ENCODE measurements around a stretch of chr1.

GRCh38 chr1:41365687-41366827, 118.4 kb downstream of the EDN2 start:
- PRO-cap, 2 experiments, result no peak in any of the 2 experiments

- PRO-cap, 2 experiments, result no peak in any of the 2 experiments
These were observed 101.7 kb downstream of the EDN2 start for GRCh38 chr1:41382748-41383194.

GRCh38 chr1:41474440-41475260, 9.8 kb downstream of the EDN2 start:
- PRO-cap, 2 experiments, result no peak in any of the 2 experiments

- PRO-cap, 2 experiments, result no peak in any of the 2 experiments
These were observed 15.1 kb upstream of the EDN2 start for GRCh38 chr1:41499563-41500063.

GRCh38 chr1:41537826-41538219, 53.3 kb upstream of the EDN2 start:
- PRO-cap, 2 experiments, result no peak in any of the 2 experiments

GRCh38 chr1:41726921-41727969, 191.5 kb downstream of the HIVEP3 start:
- PRO-cap, 2 experiments, result no peak in any of the 2 experiments

- PRO-cap, 2 experiments, result peak in 2 of 2 experiments; most common plus-strand start chr1:41916289 (in 1); most common minus-strand start chr1:41916155 (in 2)
These were observed 2.6 kb downstream of the HIVEP3 start for GRCh38 chr1:41915984-41916729.

- PRO-cap, 2 experiments, result no peak in any of the 2 experiments
These were observed 846 bp downstream of the FOXJ3 start for GRCh38 chr1:42334143-42334634.

GRCh38 chr1:42692375-42692799, 10.2 kb downstream of the YBX1 start:
- PRO-cap, 2 experiments, result no peak in any of the 2 experiments

DNA sequence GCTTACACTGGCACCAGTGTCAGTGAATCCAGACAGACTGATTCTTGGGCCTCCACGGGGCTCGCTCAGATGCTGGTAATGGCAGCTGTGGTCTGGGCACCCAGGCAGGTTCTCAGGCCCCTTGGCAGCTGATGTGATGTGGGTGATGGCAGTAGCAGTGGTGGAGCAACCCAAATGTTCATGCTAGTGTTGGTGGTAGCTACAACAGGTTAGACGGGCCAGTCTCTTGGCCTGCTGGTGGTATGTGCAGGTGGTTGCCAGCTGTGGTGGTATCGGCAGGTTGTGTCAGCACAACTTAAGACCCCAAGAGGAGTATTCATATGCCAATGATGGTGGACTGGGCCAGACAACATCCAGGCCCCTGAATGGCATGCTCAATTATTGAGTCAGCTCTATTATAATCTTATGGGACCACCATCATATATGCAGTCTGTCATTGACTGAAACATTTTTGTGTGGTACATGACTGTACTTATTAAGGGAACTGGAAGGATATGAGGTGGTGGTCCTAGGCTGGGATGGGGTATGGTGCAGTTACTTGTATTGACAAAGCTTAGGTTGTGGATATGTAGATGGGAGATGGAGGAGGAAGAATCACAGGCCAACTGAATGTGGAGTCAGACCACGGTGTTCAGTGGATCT, 24.1 kb downstream of the CLDN19 start:
- PRO-cap, 2 experiments, result no peak in any of the 2 experiments

GRCh38 chr1:42817883-42818395, 742 bp upstream of the SVBP start:
- PRO-cap, 2 experiments, result no peak in any of the 2 experiments

DNA sequence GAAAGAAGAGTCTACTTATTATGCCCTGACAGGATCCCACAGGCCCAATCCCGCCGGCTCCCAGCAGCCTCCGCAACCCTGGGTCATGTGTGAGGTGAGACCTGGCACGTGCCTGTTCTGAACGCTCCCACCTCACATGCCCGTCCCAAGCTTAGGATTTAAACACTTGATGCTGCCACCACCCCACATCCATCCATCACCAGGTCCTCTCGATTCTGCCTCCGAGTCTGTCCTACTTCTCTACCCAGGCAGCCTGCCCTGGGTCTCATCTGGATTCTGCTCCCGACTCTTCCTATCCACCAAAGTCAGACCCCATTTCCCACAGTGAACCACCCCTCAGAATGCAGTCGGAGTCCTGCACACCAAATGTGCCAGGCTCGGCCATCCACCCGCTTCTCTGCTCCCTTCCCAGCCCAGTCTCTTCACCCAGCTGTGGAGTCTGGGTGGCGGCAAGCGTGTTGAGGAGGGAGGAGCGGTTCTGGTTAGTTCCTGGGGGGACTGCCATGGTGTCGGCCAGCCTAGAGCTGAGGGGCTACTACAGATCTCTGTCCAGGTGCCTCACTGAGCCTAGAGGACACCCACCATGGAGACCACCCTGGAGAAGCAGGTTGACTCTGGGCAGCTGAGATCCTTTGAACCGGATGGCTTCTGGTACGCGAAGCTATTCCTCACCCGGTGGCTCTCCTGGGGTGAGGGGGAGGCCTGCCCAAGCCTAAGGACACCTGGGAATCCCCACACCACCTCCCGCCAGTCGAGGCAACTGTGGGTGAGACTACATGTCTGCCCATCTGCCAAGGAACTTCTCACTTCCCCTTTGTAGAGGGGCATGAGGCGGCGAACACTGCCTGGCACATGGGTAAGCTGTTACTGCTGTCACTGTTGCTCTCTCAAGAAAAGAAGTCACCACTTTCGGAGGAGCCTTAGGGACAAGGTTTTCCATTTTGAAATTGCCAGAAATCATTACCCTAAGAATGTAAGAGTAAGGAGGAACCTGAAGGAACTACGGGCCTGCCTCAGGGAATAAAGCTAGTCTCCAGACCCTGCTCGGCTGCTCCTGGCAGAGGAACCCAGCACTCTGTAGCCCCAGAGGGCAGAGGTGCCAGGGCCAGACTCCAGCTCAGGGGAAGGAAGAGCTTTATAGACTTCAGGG, 23.7 kb downstream of the SLC2A1 start:
- PRO-cap, 2 experiments, result no peak in any of the 2 experiments

DNA sequence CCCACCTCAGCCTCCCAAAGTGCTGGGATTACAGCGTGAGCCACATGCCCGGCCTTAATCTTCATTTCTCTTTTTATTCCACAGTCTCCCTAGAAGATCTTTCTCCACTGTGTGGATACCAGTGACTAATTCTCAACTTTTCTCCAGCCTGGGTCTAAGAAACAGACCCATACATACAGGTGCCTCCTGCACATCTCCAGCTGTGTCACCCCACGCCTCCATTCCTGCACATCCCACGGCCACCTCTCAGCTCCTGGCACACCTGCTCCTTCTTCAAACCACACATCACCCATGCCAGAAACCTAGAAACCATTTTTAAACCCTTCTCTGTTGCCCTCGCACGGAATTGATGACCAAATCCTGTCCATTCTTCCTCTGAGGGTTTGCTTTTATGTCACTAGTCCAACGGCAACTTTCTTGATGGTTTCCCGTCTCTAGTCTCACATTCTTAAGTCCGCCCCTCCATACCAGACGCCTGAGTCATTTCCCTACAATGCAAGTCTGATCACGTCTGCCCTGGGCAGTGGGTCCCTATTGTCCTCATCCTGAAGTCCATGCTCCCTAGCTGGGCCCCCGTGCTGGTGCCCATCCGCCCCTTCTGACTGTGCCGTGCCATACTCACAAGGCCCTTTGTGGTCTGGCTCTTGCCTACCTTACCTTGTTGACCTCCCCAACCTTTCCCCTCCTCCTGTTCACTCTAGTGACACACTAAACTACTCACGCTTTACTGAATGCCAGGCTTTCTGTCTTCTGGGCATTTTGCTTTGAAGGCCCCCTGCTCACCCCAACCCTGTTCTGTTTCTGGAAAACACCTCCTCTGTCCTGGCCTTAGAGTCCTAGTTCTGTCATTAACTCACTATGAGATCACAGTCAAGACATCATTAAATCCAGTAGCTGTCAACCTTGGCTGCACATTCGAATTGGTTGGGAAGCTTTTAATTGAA, 17.7 kb downstream of the SLC2A1 start:
- PRO-cap, 2 experiments, result peak in 1 of 2 experiments; most common minus-strand start position 690 of the sequence (in 1)

DNA sequence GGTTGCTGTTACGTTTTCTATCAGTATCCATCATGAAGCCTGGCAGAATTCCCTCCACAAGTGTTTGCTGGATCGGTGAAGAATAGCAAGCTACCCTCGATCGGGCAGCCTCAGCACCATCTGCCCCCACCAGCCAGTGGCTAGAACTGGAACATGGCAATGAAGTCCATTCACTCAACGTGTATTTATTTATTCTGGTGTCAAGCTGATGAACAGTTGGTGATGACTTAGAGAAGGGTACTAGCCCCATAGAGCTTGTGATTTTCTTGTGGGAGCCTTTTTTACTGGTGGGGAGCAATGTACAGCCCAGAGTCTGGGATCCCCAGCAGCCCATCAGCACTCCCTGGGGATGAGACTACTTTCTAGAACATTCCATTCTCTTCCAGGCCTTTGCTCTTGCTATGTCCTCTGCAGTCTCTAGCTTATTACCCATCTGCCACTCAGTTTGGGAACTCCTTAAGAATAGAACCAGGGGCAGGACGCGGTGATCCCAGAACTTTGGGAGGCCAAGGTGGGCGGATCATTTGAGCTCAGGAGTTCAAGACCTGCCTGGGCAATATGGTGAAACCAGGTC, 11.6 kb downstream of the SLC2A1 start:
- PRO-cap, 2 experiments, result no peak in any of the 2 experiments

DNA sequence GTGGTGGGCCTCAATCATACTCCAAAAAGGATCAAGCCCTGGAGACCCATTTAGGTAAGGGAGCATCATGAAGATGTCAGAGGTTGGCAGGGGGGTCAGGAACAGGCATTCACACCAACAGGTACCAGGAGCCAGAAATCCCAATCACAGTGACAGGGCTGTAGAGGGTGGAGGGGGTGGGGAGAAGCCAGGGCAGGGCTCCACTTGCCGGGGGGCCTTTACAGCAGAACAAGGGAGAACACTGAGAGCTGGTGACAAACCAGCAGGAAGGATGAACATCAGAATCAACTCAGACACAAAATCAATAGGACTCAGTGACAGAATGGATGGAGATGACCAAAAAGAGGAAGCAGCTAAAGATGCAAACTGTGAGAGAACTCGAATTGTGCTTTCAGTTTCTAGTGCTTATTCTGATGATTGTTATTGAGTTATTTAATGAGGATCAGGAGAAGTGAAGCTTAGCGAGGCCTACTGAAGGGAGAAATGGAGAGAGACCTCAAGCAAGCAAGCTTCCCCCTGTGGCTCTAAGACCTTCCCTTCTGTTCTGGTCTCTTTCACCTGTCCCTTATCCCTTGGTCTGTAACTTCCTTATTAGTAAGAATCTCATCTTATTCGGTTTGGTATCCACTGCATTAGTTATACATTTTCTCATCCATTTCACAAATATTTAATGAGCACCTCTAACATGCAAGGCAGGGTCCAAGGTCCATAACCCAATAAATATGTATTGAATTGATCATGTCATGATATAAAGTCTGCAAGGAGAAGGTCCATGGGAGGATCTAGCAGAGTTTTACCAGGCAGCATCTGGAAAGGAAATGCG, 30.3 kb upstream of the TMEM125 start:
- PRO-cap, 2 experiments, result no peak in any of the 2 experiments

- PRO-cap, 2 experiments, result no peak in any of the 2 experiments
These were observed 2.6 kb upstream of the TMEM125 start for GRCh38 chr1:43267005-43267850.

GRCh38 chr1:43273122-43273455, 3.3 kb downstream of the TMEM125 start:
- PRO-cap, 2 experiments, result no peak in any of the 2 experiments

GRCh38 chr1:43303784-43304160, 3.0 kb downstream of the TIE1 start:
- PRO-cap, 2 experiments, result no peak in any of the 2 experiments

- PRO-cap, 2 experiments, result no peak in any of the 2 experiments
These were observed 26.2 kb downstream of the SZT2 start for GRCh38 chr1:43415655-43416637.

GRCh38 chr1:43439525-43439740, 14.3 kb downstream of the HYI start:
- PRO-cap, 2 experiments, result no peak in any of the 2 experiments